Helper T cell (primary cell): ENCODE measurements around the gene OPCML.

DNA sequence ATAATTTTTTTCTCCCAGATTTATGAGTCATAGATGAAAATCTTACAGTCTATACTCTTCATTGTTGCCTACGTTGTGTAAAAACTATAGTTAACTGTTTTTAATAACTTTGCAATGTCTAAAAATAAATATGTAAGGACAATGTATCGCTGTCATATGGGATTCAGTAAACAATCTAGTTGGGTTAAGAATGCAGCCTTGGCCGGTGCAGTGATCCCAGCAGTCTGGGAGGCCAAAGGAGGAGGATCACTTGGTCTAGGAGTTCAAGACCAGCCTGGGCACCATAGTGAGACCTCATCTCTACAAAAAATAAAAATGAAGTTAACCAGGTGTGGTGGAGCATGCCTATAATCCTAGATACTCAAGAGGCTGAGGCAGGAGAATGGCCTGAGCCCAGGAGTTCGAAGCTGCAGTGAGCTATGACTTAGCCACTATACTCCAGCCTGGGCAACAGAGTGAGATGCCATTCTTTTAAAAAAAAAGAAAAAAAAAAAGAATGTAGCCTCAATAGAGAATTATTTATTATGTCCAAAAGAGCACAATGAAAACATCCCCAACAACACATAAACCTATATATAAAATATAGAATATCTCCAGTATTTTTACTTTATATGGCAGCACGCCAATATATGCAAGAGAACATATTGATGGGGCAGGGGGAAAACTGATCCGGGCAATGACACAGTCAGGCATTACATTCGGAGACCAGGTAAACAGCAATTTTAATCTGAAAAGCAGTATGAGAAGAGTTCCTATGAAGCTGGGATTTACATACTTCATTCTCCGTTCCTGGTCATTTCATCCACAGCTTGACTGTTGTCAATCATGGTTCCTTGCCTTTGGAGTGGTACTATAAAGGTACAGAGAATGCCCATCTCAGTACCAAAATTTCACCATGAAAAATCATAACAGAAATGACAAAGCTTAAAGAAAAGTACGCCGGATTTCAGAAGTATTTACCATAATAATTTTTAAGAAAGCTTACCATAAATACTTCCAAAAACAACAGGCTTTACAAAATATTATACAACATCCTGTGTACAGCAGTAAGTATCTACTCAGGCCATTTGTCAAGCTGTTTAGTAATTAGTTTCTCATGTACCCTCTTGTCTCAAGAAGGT lies 73.3 kb downstream of the ST14 start:
- PRO-cap, 2 experiments, result no peak in any of the 2 experiments

GRCh38 chr11:130315144-130315407 lies 359 bp upstream of the ZBTB44 start:
- PRO-cap, 2 experiments, result peak in 1 of 2 experiments; most common minus-strand start chr11:130315243 (in 1)

DNA sequence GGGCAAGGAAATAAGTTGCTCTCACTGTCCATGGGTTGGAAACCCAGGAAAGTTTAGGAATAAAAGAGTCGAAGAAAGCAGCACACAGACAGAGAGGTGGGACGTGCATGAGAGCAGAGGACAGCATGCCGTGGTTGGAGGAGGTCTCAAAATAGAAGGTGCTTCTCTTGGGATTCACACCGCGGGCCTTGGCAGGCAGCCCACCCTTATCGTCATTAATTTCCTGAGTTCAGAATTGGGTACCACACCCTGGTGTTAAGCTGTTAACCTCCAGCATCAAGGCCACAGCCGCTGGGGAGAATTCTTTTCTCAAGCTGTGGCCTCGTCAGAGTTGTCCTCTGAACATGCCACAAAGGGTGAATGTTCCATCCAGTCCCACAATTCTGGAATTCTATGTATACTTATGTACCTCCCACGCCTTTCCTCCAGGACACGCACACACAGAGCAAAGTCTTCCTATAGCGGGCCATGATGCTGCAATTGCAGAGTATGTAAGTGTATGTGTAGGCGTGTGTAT lies 39.1 kb downstream of the ADAMTS8 start:
- PRO-cap, 2 experiments, result no peak in any of the 2 experiments

DNA sequence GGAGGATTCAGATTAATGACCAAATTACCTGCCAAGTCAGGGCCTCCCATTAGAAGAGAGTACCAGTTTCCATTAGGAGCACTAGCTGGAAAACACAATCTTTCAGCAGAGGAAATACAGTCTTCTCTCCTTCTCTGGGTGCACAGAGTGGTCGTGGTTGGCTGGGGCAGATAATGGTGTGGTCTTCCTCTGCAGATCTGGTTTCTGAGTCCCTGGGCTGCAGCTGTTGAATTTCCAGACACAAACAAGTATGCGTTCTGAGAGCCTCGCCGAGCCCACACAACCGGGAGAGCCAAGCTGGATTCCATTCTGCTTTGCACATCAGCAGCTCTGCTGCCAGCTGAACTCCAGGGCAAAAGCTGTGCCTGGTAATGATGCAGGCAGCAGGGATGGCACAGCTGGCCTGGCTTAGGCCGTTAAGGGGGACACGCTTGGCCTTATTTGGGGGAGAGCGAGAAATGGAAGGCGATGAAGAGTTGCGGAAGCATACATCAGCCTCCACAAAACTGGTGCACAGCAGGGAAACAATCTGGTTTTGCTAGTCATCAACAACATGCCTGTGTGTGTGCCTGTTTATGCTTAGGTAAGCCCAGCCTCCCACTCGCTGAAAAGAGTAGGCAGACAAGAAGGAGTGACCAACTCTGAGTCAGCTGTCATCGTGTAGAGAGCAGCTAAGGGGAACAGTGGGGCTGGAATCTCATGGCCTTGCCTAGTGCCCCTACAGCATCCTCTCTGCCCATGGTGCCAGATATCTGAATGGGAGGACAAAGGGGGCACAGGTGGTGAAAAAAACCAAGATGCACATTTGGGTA lies 25.1 kb downstream of the ADAMTS8 start:
- PRO-cap, 2 experiments, result no peak in any of the 2 experiments

DNA sequence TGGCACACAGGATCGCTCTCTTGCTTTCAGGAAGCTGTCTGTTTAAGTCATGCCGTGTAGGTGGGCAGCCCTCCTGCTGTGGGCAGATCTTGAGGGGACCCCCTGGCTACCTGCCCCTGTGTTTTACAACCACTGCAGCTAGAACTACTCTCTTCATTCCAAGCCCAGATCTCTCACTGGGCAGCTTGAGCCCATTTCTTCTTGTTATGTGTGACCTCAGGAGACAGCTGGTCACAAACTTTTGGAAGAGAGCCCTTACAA lies 9.9 kb downstream of the ADAMTS8 start:
- PRO-cap, 2 experiments, result no peak in any of the 2 experiments

DNA sequence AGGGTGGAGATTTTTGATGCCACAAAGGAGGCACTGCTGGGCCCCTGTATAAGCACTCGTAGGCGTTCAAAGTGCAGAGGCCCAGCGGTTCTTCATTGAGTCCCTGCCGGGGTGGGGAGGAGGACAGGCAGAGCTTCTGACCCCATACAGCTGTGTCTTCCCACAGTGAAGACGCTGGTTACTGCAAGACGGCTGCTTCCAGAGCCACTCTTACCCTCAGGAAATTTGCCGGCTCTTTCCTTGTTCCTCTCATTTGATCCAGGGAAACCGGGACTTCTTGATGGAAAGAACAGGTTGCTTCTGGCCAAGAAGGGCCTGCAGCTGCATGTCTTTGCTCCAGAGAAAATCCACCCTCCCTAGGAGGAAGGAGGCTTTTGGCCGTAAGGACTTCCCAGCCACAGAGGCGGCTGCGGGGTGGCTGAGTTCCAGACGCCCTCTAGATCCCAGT lies 9.3 kb downstream of the ADAMTS15 start:
- PRO-cap, 2 experiments, result no peak in any of the 2 experiments

DNA sequence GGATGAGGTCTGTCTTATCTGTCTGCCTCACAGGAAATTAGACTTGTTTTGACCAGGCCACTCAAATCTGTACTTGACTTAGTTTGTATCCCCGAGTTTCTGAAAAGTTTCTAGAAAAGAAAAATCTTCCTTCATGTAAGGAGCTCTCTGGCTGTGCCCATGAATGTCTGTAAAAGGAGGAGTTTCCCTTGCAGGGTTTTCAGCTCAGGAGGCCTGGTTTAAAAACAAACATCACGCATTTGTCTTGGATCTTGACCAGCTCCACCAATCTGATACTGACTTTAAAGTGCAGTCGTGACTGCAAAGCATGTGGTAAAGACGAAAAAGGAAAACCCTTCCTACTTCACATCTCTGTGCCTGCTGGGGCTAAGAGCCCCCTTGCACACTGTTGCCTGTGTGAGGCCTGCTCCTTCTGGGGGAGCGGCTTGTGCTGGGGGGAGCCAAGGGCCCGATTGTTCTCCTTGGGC lies 61.9 kb downstream of the ADAMTS15 start:
- PRO-cap, 2 experiments, result no peak in any of the 2 experiments

DNA sequence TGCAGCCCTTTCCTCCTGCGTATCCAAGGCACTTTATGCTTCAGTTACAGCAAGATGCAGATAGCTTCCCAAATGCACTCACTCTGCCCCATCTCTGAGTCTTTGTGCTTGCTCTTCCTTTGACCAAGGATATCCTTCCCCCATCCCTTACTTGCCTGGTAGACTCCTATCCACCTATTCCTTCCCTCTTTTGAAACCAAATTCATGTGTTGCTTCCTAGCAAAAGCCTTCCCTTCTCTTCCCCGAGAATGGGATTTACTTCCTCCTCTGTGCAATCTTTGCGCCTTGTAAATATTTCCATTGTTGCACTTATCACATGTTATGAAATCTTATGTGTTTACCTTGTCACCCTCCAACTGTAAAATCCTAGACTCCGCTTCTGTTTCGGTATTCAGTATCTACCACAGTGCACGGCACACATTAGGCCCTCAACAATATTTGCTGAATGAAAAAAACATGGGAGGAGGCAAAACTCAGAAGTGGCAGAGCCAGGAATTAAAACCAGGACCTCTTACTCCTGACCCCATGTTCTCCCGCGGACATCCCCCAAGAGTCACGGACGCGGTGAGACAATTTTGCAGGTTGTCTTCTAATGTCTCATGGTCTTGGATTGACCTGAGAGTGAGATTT lies 197.1 kb downstream of the ADAMTS15 start:
- PRO-cap, 2 experiments, result no peak in any of the 2 experiments

GRCh38 chr11:130672281-130672866 lies 223.9 kb downstream of the ADAMTS15 start:
- PRO-cap, 2 experiments, result no peak in any of the 2 experiments

GRCh38 chr11:130866222-130867058 lies 49.8 kb downstream of the SNX19 start:
- PRO-cap, 2 experiments, result no peak in any of the 2 experiments

DNA sequence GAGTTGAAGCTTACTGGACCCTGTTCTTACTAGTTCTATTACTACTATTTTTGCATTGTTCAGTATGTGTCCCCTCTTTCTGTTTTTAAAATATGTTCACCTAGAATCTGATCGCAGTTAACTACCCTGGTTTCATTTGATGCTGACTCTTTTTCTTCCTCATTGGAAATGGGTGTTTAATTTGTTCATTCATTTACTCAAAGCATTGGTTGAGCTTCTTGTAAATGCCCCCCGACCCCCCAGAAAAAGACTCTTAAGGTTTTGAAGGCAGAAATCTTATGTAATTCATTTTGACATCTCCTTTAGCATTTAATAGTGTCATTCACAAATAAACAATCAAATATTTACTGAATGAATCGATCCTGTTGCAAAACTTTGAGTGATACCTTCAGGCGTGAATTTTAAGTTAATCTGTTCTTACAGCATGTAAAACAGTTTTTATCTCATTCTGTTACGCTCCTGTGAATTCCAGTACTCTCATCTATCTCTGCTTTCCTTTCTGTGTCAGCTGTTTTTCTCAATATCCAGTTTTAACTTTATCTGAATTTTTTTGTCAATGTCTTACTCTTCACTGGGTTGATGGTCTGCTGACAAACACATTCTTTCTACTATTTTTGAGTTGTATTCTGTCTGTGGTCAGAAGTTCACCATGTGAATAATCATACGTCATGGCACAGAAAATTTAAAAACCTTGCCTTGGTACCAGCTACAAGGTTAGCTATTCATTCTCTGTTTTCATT lies 27.0 kb downstream of the SNX19 start:
- PRO-cap, 2 experiments, result no peak in any of the 2 experiments

GRCh38 chr11:130892932-130893364 lies 23.3 kb downstream of the SNX19 start:
- PRO-cap, 2 experiments, result no peak in any of the 2 experiments

GRCh38 chr11:131253126-131253709 lies 117.2 kb upstream of the NTM start:
- PRO-cap, 2 experiments, result no peak in any of the 2 experiments

DNA sequence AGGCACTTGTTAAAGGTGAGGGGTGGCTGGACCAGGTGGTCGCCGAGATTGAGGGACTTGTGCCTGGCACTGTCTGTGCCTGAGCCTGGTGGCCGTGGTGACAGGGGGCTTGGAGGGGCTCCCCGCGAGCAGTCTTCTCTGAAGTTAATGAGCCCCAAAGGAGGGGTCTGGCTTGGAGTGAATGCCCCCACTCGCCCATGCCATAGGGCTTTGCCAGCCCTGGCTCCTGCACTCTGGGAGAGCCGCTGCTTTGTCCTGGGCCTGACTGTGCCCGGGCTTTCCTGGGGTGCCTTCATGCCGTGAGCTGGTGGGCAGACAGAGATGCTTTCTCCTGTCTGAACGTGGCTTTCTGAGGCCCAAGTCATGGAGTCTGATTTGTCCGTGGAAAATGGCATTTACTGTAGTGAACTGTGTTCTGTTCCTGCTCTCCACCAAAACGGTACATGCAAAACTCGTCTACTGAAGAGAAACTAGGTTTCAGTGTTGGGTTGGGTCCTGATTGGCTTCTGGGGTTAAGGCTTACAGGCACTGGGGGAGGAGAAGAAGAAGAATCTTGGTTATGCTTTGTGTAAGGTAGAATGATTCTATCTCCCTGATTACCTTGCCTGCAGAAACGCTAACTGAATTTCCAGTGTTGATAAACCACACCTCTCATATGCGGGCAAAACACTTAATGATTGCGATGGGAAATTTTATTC lies 541.6 kb downstream of the NTM start:
- PRO-cap, 2 experiments, result no peak in any of the 2 experiments

DNA sequence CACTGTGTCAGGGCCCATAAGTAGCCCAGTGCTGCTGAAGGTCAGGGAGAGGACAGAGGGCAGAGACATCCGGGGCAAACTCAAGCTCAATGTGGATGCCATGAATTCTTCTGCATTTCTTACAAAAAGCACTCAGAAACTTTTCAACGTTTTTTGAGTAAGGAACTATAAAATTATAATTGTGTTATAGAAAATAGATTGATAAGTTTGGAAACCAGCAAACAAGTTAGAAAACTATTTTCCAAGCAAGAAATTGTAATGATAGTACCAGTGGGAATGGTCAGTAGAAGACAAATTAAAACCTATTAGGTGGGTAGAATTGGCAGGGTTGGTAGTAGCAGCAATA lies 285.8 kb downstream of the OPCML start:
- PRO-cap, 2 experiments, result no peak in any of the 2 experiments

DNA sequence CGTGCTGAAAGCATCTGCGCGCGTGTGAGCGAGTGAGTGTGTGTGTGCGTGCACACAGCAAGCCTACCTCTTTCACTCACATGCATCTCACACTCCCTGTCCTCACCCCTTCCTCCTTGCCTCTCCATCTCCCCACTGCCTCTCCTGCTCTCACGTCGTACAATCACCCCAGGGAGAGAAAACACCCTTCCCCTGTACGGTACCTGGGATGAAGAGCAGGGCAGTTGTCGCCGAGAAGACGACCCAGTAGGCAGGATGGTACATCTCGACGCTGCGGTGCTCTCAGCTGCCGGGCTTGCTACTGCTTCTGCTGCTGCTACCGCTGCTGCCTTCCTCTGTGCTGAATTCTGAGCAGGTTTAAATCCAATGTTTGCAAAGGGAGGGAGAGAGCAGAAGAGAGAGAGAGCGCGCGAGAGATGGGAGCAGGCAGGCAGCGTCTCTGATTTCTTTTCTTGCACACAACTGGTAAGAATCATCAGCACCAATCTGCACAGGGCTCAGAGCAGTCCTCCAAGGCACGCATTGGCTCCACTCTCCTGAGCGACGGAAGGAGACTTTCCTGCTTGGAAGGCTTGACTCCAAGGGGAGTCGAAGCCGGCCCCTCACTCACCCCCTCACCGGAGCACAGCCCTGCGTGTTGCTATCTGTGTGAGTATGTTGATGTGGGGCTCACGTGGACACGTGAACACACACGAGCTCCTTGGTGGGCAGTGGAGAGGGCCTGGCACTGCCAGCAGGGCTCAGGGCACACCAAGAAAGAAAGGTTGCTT lies at the start of gene OPCML:
Gene OPCML, minus strand, starts transcription at position 441 of the 770 bp plus-strand sequence.
- PRO-cap, 2 experiments, result no peak in any of the 2 experiments

- PRO-cap, 2 experiments, result no peak in any of the 2 experiments
Observed at GRCh38 chr11:133697208-133697759, 148.0 kb downstream of the SPATA19 start.

DNA sequence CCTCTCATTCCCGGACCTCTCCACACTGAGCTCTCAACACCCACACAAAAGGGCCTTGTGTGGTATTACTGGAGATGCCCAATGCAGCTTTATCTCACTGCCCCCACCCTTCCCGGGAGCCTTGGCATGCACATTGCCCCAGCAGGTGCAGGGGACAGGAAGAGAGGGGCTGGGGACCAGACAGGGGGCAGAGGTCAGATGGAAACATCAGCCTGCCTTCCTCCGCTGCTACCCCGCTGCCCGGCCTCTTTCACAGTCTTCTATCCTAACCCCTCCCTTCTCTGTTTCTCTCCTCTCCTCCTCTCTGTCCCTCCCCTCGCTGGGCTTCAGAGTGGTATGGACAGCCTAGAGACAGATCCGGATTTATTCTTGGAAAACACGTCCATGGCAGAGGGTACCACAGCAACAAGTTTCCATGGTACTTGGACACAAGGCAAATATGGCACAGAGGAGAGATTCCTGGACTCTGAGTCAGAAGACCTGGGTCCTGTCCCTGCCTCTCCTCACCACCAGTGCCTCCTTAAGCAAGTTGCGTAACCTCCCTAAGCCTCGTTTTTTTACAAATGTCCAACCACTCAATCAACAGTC lies 8.3 kb upstream of the IGSF9B start:
- PRO-cap, 2 experiments, result no peak in any of the 2 experiments

GRCh38 chr11:134046382-134047135 lies 22.3 kb upstream of the JAM3 start:
- PRO-cap, 2 experiments, result no peak in any of the 2 experiments

GRCh38 chr11:134142551-134142925 lies 73.7 kb downstream of the JAM3 start:
- PRO-cap, 2 experiments, result no peak in any of the 2 experiments